Breast epithelium (tissue), 2 donors: ENCODE measurements around the gene CORO1C.

GRCh38 chr12:108731090-108732073 lies at the start of gene CORO1C:
Gene CORO1C (minus strand): TSS chr12:108731518.
- PRO-cap: bidirectional peak, plus-strand start at chr12:108731646, minus-strand start at chr12:108731518; bidirectional peak, plus-strand start at chr12:108732204, minus-strand start at chr12:108732000
- RAMPAGE, long total RNA, 2 experiments: no peak in any of the 2 experiments

- PRO-cap: no peak
- RAMPAGE, long total RNA, 2 experiments: no peak in any of the 2 experiments
These were observed 62.4 kb upstream of the CORO1C start for GRCh38 chr12:108793612-108794280.

DNA sequence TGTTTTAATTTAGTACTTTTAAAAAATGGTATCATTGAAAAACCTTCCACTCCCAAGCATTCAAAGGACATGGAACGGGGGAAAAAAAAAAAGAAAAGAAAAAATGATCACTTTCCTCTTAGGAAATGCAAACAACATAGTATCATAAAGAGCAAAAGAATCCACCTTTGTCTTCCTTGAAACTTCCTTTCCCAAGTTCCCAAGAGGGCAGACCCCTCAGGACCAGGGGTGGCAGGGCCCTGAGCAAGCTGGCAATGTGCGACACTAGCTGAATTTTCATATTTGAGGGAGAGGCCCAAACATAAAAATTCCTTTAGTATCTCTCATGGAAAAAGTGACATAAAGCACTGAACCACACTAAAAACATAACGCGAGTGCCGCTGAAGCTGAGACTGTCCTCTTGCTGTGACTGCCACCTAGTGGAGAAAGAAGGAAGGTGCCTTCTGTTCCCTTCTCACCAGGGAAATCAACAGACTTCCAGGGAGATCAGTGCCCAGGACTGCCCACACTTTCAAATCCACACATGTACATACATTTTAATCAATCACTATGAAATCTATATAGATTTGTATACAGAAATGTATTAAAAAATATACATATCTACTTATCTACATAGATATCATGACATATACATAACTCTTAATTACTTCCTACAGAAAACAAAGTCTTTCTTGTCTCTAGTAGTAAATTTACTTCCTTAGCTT lies 53.9 kb downstream of the SSH1 start:
- PRO-cap: unidirectional peak, minus-strand start at position 256 of the sequence
- RAMPAGE, long total RNA, 2 experiments: no peak in any of the 2 experiments

GRCh38 chr12:108810607-108811685 lies 46.4 kb downstream of the SSH1 start:
- PRO-cap: no peak
- RAMPAGE, long total RNA, 2 experiments: no peak in any of the 2 experiments

- PRO-cap: no peak
- RAMPAGE, long total RNA, 2 experiments: no peak in any of the 2 experiments
These were observed 18.3 kb downstream of the SSH1 start for GRCh38 chr12:108838837-108839643.

GRCh38 chr12:109053470-109054256 lies 1.3 kb downstream of the USP30 start:
- PRO-cap: no peak
- RAMPAGE, long total RNA, 2 experiments: no peak in any of the 2 experiments

GRCh38 chr12:109124817-109125479 lies 8.6 kb downstream of the ACACB start:
- PRO-cap: no peak
- RAMPAGE, long total RNA, 2 experiments: no peak in any of the 2 experiments

GRCh38 chr12:109131454-109132090 lies 15.2 kb downstream of the ACACB start:
- PRO-cap: no peak
- RAMPAGE, long total RNA, 2 experiments: no peak in any of the 2 experiments

DNA sequence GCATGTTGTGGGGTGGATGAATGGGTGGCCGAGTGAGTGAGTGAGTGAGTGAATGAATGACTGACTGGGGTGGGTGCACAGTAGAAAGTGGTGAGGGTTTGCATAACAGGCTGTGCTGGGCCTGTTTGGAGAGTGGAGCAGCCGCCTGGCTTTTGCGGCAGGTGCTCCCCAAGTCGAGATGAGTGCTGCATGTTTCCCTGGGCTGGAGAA lies 86.9 kb downstream of the FOXN4 start:
- PRO-cap: no peak
- RAMPAGE, long total RNA, 2 experiments: no peak in any of the 2 experiments

- PRO-cap: no peak
- RAMPAGE, long total RNA, 2 experiments: no peak in any of the 2 experiments
These were observed 16.6 kb downstream of the KCTD10 start for GRCh38 chr12:109460414-109461023.

GRCh38 chr12:109715977-109716909 lies 2.6 kb downstream of the FAM222A start:
- PRO-cap: no peak
- RAMPAGE, long total RNA, 2 experiments: no peak in any of the 2 experiments

DNA sequence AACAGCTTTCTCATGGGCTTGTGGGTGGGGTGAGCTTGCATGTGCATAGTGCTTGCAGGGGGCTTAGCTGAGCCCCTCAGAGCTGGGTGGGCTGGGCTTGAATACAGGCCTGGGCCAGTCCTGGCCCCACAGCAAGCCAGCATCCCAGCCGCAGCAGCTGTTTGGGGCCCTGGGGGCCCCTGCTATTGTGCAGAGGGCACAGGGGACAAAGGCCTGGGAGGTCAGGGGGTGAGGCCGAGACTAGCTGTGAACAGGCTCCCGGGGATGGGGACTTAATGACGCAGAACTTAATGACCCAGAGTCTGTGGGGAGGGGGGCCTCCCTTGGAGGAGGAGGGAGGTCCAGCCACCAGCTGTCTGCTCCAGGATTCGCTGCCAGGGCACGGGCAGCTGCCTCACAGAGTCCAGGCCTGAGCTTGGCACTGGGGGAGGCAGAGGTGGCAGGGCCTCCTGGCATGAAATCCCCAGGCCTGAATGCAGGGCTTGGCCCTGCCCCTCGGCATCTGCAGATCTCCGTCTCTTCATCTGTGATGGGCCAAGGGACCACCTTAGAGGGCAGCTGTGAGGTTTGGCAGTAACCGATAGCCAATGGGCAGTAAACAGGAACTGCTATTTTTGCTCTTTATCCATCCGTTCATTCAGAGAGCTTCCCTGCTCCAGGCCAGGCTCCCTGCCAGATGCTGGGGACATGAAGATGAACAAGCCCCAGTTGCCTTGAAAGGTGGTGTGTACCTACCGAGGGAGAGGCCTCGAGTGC lies 6.6 kb downstream of the FAM222A start:
- PRO-cap: no peak
- RAMPAGE, long total RNA, 2 experiments: no peak in any of the 2 experiments

- PRO-cap: no peak
- RAMPAGE, long total RNA, 2 experiments: no peak in any of the 2 experiments
These were observed 20.6 kb downstream of the FAM222A start for GRCh38 chr12:109734133-109734624.

- PRO-cap: no peak
- RAMPAGE, long total RNA, 2 experiments: no peak in any of the 2 experiments
These were observed 40.3 kb downstream of the FAM222A start for GRCh38 chr12:109754024-109754272.

DNA sequence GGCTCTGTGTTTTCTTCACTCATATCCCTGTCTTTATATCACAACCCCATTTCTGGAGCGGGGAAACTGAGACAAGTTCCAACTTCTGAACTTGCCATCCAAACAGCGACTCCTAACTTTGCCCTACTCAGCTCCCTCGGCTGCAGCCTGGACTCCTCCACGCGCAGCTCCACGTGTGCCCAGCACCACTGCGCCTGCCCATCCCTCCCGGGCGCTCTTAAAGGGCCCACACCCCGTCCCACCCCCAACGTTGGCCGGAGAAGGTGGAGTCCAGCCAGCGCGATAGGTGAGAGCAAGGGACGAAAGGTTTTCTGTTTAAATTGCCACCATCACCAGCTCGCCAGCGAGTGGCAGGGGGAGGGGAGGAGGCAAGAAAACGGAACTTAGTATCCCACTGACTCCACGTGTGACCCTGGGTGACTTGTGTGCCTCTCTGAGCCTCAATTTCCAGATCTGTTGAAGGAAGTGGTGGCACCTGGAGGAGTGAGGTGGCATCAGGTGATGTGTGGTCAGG lies 59.7 kb downstream of the FAM222A start:
- PRO-cap: no peak
- RAMPAGE, long total RNA, 2 experiments: no peak in any of the 2 experiments

DNA sequence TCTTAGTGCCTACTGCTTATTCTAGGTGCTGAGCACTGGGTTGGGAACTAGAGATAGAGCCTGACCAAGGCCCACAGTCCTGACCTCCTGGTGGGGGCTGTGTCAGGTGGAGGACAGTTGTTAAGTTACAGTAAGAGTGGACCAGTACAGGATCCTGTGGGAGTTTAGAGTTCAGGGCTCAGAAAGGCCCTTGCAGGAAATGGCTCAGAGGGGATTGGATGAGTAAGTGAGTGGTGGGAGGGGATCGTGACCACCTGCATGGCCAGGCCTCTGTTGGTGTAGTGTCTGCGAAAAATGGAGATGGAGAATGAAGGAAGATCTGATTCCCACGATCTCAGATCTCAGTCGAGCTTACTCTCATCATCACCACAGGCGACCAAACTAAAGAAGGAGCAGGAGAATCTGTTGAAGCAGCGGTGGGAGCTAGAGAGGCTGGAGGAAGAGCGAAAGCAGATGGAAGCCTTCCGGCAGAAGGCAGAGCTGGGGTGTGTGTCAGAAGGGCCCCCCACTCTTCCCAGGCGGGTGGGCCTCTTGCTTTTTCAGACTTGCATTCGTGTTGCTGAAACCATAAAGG lies 8.2 kb downstream of the TCHP start:
- PRO-cap: no peak
- RAMPAGE, long total RNA, 2 experiments: no peak in any of the 2 experiments

DNA sequence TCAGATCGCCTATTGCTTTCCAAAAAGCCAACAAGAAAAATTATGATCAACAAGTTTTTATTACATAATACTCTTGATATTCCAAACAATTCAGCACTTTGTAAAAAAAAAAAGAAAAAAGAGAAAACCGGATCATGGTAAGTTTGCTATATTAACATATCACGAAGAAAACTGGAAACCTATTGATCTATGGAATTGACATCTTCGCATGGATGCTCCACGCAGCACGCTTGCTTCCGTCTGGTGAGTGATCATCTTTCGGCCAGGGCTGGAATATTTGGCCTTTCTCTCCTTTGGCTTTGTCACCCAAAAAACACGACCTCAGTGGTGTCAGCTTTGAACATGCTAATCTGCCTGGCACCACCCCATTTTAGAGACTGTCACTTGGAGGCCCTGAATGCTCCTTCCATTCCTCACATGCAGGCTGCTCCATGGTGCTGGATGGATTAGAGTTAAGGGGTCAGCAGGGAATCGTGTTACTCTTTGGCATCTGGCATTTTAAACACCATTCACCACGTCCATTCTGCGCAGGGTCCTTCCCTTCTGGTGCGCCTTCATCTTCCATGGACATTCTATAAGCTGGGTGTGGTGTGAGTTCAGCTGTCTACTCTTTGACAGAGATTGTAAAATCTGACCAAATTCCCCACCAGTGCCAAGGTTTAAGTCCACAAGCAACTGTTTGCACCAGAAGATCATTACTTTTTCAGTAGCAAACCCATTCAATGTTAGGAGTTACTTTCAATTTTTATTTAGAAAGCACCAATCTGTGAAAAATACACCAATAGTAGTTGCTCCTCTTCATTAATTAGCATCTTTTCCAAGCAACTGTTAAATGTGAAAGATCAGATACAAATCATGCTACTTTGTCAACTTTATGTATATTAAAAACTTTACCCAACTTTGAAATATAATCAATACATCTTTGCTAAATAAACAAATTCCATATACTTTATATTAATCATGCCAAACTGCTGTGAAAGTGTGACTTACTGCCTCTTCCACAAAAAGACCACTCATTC lies 47.8 kb downstream of the GIT2 start:
- PRO-cap: no peak
- RAMPAGE, long total RNA, 2 experiments: no peak in any of the 2 experiments

DNA sequence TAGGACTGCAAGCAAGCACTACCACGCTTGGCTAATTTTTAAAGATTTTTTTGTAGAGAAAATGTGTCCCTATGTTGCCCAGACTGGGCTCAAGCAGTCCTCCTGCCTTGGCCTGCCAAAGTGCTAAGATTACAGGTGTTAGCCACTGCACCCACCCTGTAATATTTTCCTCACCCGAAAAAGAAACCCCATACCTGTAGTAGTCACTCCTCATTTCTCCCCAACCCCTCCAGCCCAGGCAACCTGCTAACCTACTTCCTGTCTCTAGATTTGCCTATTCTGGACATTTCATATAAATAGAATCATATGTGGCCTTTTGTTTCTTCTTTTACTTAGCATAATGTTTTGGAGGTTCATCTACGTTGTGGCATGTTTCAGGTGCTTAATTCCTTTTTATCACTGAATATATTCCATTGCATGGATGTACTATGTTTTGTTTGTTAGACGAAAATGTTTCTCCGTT lies 6.1 kb downstream of the ANKRD13A start:
- PRO-cap: no peak
- RAMPAGE, long total RNA, 2 experiments: no peak in any of the 2 experiments

DNA sequence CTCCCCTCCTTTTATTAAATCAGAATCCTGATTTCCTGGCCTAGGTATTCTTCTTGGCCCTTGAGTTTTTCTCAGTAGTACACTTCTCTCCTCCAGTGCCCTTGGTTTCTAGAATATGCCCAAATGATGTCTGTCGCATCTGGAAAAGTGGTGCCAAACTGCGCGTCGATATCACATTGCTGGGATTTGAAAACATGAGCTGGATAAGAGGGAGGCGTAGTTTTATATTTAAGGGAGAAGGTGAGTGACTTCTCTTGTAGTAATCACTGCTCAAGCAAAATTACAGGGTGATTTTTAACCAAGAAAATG lies 19.0 kb downstream of the ANKRD13A start:
- PRO-cap: no peak
- RAMPAGE, long total RNA, 2 experiments: no peak in any of the 2 experiments

- PRO-cap: no peak
- RAMPAGE, long total RNA, 2 experiments: no peak in any of the 2 experiments
These were observed 35.7 kb upstream of the ATP2A2 start for GRCh38 chr12:110245308-110245835.